Mesenchymal stem cell of the bone marrow (primary cell): ENCODE results near the gene FBXW7.

DNA sequence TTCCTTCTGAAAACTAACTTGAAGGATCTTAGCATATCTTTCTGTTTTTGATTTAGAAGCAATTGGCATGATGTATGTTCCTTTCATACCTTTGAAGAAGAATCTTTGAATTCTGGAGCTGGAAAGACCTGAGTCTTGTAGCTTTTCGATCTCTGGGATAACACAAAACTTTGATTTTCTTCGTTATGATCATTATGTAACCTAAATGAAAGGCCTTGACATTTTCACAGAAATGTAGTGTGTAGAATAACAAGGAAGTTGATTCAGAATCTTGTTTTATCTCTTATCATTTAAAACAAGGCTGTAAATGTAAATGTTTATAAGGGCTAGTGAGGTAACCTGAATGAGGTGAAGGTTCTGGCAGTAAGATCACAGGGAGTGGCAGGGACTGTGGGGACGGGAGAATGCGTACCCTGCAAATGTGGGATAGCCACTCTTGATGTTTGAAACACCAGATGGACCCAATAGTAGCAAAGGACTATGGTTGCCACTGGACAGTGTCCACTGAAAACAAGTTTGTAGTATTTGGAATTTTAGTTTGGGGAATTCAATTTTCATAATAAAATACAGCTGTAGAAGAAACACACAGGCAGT is 155.2 kb downstream of the FHIP1A start:
- CAGE, long polyA plus RNA, result no peak

DNA sequence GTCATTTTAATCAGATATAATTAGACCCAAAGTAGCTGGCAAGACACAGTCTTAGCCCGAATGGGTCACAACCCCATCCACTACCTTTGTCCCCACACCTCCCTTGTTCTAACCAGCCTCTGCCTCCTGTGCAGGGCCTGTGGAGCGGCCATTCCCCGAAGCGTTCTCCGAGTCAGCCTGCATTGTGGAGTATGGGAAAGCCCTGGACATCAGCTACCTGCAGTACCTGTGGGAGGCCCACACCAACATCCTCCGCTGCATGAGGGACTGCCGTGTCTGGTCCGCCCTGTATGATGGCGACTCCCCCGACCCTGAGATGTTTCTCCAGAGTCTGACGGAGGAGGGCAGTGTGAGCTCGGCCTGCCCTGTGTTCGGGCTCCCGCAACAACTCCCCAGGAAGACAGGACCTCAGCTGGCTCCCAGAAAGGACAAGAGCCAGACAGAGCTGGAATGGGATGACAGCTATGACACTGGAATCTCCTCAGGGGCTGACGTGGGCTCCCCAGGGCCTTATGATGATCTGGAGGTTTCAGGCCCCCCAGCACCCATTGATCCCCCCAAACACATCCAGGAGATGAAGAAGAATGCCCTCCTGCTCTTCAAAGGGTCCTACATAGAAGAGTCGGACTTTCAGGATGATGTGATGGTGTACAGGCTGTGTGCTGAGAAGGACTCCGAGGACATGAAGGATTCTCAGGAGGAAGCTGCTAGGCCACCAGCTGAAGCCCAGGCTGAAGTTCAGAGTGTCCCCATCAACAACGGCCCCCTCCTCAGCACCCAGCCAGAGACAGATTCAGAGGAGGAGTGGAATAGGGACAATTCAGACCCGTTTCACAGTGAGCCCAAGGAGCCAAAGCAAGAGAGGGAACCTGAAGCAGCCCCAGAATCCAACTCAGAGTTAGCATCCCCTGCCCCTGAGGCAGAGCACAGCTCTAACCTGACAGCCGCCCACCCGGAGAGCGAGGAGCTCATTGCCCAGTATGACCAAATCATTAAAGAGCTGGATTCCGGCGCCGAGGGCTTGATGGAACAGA is 111.2 kb downstream of the GATB start:
- CAGE, long polyA plus RNA, result no peak

DNA sequence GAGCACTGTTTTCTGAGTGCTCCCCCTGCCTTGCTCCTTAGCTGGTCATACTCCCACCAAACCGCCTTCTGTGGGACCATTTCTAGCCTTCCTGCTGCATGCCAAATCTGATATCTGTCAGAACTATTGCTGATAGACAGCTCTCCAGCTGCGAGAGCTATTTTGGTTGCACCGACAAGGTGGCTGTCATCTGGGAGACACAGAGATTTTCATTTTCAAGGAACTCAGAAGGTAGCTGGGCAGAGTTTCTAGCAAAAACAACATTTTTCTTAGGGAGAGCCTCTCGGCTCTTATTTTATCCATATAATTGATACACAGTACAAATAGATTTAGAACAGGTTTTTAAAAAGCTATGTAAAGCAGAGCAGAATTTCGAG is 2.6 kb upstream of the GATB start:
- CAGE, long polyA plus RNA, result no peak

GRCh38 chr4:152462017-152462706 is 73.7 kb downstream of the FBXW7 start:
- CAGE, long polyA plus RNA, result no peak

- CAGE, long polyA plus RNA, result no peak
These were observed 272 bp downstream of the FBXW7 start for GRCh38 chr4:152535694-152535946.

GRCh38 chr4:152535959-152537070 is at the start of gene FBXW7:
TSS of gene FBXW7 (minus strand) at chr4:152536092.
- CAGE, long polyA plus RNA, result no peak

- CAGE, long polyA plus RNA, result no peak
These were observed 4.1 kb upstream of the TMEM154 start for GRCh38 chr4:152683897-152684386.

DNA sequence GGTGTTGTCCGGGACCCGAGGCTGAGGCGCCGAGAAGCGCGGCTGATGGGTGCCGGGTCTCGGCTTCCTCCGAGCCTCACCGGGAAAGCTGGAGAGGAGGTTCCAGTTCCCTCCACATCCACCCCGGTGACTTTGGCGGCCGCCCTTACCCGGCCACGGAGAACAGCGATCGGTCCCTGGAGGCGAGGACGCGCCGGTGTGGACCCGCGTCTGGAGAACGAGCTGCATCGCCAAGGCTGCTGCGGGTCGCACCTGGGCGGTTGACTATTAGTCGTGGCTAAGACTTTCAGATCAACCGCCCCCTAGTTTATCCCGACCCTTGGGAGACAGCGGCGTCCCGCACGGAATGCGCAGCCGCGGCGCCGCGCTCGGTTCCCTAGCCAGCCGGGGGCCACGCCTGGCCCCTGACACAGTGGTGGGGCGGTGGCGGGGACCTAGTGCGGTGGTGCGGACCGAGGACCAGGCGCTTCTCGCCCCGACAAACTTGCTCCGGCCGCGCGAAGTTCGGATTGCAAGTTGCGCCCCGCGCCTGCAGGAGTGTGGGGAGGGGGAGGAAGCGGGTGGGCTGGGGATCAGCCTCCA is 468 bp downstream of the FHDC1 start:
- CAGE, long polyA plus RNA, result no peak

DNA sequence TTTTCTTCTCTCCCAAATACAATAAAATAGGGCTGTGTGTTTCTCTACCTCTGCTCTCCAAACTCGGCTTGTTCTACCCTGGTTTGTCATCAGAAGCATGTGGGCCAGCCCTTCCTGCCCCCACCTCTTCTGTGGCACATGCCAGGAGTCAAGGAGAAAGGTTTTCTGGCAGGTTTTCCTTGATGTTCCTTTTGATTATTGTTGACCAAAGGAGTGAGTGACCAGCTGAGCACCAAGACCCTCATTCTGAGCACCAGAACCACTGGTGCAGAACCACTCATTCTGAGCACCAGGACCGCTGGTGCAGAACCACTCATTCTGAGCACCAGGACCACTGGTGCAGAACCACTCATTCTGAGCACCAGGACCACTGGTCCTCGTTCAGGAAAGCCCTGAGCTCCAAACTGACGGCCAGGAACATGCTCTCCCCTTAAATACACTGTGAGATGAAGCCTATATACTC is 2.5 kb downstream of the FHDC1 start:
- CAGE, long polyA plus RNA, result no peak

GRCh38 chr4:153127791-153128435 is 76.3 kb upstream of the TRIM2 start:
- CAGE, long polyA plus RNA, result no peak

GRCh38 chr4:153207494-153207886 is 3.2 kb downstream of the TRIM2 start:
- CAGE, long polyA plus RNA, result no peak

DNA sequence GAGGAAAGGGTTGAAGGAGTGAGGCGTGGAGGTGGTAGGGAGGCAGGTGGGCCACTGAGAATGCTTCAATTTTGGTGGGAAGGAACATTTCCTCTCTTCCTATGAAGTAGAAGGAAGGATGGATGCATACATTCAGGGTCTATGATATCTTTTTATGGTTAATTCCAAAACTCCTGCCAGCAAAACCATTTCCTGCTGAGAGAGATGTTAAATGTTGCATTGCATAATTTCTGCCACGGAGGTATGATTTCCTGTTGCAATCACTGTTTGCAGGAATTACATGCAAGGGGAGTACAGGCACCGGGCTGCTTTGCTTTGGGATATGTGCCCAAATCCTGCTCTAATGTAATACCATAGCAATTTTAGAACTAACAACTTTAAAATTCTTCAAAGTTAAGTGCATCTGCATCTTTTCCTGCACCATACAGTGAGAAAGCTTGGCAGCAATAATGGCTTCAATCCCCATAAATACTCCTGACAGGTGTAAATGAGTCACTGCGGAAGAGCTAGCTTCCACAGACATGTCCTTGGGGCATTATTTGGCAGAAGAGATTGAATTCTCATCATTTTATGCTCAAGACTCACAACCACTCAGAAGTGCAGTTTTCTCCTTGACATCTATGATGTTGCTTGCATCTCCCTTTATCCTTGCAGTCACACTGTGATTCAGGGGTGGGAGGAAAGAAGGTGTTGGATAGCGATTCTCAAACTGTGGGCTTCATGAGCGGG is 29.6 kb downstream of the TRIM2 start:
- CAGE, long polyA plus RNA, result no peak

- CAGE, long polyA plus RNA, result no peak
These were observed 49.4 kb upstream of the MND1 start for GRCh38 chr4:153294887-153295721.

- CAGE, long polyA plus RNA, result no peak
These were observed 620 bp downstream of the MND1 start for GRCh38 chr4:153344824-153345792.

GRCh38 chr4:153345793-153346248 is 1.3 kb downstream of the MND1 start:
- CAGE, long polyA plus RNA, result no peak

GRCh38 chr4:153488063-153489065 is 22.2 kb downstream of the TMEM131L start:
- CAGE, long polyA plus RNA, result no peak

GRCh38 chr4:153497076-153497663 is 31.0 kb downstream of the TMEM131L start:
- CAGE, long polyA plus RNA, result no peak

GRCh38 chr4:153521578-153521860 is 55.4 kb downstream of the TMEM131L start:
- CAGE, long polyA plus RNA, result no peak

DNA sequence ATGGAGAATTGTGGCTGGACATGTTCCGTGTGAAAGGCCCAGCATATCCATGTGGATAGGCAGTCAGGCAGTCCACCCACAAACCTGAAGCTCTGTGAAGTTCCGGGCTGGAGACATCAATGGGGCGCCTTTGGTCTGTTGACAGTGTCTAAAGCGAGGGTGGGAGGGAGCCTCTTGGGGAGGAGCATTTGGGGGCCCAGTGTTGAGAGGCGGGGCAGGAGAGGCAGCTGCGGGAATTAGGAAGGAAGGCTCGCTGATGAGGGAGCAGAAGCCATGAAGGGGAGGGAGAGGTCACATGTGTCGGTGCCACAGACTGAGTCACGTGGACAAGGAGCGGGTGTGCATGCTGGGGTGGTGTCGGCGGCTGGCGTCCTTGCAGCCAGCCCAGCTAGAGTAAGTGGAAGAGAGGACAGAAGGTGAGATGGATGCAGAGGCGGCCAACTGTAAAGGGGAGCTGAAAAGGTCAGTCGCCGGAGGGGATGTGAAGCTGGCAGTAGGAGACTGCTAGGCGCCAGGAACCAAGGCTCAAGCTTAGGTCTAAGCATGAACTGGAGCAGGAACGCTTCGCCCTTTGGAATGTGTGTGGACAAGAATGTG is 44.1 kb upstream of the TLR2 start:
- CAGE, long polyA plus RNA, result no peak

DNA sequence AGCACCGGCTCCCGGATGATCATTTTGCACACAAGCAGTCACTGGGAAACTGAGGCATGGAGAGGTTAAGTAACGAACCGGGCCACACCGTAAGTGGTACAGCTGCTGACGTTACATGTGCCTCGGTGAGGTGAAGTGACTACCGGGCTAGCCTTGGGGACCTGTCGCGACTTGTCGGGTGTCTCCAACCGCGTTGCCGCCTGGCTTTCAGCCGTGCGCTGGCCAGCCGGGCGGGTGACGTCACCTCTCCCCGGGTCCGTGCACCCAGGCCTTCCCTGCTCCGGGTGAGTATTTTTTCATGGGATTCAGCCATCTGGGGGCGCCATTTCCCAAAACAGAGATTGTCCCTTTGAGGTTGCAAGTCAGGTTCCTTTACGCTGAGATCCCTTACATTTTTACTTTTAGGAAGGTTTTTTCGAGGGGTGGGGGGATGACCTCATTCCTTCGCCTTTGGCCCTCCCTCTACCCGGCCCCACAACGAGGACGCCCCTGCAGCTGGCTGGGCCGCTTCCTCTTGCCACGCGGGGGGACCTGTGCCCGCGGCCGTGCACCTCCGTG is 3.4 kb upstream of the SFRP2 start:
- CAGE, long polyA plus RNA, result no peak